Iris pigment epithelial cell (primary cell): Measurements from ENCODE around the genes EID2, ZNF780B and LTBP4.

DNA sequence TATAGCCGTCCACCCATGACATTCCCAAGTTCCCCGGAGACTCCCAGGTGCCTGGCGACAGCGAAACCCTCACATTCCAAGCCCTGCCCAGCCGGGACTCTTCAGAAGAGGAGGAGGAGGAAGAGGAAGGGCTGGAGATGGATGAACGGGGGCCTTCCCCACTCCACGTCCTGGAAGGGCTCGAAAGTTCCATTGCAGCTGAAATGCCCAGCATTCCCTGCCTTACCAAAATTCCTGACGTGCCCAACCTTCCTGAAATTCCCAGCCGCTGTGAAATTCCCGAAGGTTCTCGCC, 10.2 kb downstream of the PLEKHG2 start:
- RRBS, result 90% methylated on average over 4 of the region's 12 CpGs

DNA sequence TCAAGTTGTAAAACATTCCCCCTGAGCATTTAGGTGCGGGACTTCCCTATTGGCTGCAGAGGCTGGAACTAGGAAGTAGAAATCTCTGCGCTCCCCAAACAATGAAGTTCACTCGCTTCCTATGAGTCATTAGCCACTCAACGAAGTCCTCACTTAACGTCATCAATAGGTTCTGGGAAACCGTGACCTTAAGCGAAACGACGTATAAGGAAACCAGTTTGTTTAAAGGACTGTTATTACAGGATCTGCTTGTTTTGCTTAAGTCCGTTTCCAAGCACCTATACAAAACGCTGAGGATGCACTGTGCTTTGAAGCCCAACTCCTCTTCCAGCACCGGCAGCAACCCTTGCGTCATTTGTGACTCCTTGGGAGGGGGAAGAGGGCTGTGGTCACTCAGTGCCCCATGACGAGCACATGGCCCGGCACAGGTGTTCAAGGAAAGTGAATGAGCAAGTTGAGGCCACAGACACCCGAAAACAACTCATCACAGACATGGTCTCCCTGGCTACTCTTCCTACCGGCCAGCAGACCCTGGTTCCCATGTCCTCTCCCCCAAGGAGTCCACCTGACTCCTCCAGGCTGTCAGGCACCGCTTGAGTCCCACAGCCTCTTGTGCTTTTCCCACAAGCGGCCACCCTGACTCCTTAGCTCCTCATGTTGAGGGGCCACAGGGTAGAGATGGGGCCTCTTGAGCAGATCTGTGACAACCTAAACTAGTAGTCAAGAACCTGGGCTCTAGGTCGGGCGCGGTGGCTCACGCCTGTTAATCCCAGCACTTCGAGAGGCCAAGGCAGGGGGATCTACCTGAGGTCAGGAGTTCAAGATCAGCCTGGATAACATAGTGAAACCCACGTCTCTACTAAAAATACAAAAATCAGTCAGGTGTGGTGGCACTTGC, 4.8 kb downstream of the RPS16 start:
- RRBS, result 11% methylated on average over 5 of the region's 25 CpGs

GRCh38 chr19:39448074-39448348, 2.6 kb downstream of the SUPT5H start:
- RRBS, result no CpG with 5 or more reads among the region's 2 CpGs

DNA sequence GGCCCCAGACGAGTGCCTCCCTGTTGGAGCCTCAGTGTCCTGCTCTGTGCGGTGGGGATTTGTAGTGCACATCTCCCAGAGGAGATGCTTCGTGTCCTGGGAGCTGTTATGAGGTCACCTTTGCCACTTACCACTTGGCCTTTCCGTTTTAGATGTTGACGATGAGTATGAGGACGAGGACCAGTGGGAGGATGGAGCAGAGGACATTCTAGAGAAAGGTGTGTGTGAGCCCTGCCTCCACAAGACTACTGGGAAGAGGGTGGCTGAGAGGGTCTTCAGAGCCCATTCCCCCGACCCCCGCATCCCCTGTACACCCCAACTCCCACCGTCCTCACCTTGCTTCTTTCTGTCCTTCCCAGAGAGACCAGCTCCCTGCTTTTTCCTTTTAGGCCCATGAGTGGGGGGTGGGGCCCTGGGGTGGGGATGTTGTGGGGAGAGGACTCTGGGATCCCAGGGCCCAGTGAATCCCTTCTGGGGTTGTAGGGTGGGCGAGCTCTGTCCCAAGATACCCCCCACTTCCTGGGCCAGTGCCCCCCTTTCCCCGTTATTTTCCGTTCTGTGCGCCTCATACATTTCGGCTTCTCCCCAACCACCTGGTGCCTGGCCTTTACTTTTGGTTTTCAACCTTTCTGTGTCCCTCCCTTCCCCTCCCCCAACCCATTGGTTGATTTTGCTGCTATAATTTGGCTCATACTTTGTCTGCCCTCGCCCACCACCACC, 12.3 kb downstream of the SUPT5H start:
- RRBS, result no CpG with 5 or more reads among the region's 15 CpGs

DNA sequence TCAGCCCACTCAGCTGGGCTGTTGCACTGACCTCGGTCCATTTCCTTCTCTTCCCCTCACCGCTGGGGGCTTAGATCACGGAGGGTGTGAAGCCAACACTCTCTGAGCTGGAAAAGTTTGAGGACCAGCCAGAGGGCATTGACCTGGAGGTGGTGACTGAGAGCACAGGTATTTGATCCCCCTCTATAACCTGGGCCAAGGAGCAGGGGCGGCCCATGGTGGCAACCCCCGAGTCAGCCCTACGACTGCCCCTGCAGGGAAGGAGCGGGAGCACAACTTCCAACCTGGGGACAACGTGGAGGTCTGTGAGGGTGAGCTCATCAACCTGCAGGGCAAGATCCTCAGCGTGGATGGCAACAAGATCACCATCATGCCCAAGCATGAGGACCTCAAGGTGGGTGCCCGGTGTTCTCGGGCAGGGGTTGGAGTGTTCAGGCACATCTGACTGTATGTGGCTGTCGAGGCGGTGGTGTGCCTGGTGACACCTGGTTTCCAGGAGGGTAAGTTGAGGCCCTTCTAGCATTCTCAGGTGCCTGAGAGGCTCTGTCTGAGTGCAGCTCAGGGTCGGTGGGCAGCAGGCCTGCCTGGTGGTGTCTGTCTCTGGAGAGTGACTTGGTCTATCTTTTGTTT, 11.5 kb upstream of the TIMM50 start:
- RRBS, result no CpG with 5 or more reads among the region's 14 CpGs

- RRBS, result 2% methylated on average over 40 of the region's 71 CpGs
Observed at GRCh38 chr19:39539779-39540523, at the start of gene EID2. TSS of gene EID2 (minus strand) at chr19:39540161.

DNA sequence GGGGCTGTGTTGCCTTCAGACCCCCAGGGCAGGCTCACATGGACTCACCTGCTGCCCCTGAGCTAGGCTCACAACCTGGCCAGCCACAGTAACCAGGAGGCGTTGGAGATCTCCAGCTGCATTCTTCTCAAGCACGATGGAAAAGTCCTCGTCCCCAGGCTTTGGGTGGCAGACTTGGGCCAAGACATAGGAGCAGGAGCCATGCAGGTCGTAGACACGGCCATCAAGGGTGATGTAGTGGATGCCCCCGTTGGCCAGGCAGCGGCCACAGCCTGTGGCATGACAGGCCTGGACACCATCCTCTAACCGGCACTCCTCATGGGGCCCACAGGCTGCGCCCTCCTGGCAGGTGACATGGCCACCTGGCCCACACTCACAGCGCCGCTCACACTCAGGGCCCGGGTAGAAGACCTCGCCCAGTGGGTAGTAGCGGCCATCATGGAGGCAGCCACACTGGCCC, 27.0 kb upstream of the FBL start:
- RRBS, result 92% methylated on average over 5 of the region's 14 CpGs

DNA sequence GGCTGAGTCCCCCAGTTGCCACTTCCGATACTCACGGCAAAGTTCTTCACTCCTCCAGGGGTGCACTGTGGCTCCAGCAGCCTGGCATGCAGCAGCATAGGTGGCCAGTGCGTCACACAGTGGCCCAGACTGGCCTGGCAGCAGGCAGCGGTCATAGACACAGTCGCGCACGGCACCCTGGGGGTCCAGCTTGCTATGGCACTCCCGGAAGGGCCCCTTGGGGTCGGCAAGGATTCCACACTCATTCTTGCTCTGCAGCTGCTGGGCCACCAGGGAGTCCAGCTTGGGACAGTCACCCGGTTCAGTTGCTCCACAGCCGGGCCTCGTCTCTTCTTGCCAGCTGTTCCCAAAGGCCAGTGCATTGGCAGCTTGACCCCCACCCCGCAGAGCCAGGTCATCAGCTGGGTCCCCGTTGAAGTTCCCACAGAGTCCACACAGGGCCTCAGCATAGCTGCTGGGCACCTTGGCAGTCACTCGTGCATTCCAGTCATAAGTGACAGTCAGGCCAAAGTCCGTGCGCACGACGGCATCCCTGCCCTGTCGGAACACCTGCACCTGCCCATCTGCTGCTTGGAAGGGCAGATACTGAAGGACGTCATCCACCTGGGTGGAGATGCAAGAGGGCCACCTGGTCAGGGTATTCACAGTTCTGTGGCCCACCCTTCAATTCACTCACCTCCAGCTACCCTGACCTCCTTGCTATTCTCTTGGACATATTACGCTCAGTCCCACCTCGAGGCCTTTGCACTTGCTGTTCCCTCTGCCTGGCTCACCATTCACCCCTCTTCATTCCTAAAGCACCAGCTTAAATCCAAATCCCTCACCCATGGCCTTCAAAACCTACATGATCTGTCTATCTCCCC, 57.1 kb upstream of the PSMC4 start:
- RRBS, result 79% methylated on average over 3 of the region's 23 CpGs

DNA sequence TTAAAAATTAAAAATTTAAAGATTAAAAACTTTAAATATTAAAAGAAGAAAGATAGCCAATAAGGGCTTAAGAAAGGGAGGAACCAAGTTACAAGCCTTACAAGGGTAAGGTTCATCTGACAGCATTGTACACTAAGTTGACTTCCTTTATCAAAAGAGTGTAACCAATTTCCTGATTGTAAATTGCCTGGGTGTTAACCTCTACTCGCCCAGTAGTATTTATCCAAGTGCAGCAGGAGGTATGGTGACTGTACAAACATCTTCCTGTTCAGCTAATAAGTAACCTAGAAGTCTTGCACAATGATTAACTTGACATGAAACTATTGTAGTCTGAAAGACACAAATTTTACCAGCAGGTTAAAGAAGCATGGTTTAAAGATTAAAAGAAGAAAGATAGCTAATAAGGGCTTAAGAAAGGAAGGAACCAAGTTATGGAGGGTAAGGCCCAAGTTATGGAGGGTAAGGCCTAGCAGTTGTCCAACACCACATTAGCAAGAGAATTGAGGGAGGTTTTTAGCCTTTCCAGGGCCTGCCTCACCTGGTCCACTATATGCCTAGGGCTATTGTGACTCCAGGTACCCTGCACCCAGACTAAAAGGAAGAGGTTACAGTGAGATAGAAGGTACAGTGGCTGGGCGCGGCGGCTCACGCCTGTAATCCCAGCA, 26.8 kb upstream of the PSMC4 start:
- RRBS, result no CpG with 5 or more reads among the region's 5 CpGs

GRCh38 chr19:40046587-40047075, 9.4 kb downstream of the ZNF780B start:
- RRBS, result no CpG with 5 or more reads among the region's 2 CpGs

- RRBS, result 3% methylated on average over 12 of the region's 55 CpGs
Observed at GRCh38 chr19:40055483-40056645, at the start of gene ZNF780B. TSS of gene ZNF780B (minus strand) at chr19:40056231.

DNA sequence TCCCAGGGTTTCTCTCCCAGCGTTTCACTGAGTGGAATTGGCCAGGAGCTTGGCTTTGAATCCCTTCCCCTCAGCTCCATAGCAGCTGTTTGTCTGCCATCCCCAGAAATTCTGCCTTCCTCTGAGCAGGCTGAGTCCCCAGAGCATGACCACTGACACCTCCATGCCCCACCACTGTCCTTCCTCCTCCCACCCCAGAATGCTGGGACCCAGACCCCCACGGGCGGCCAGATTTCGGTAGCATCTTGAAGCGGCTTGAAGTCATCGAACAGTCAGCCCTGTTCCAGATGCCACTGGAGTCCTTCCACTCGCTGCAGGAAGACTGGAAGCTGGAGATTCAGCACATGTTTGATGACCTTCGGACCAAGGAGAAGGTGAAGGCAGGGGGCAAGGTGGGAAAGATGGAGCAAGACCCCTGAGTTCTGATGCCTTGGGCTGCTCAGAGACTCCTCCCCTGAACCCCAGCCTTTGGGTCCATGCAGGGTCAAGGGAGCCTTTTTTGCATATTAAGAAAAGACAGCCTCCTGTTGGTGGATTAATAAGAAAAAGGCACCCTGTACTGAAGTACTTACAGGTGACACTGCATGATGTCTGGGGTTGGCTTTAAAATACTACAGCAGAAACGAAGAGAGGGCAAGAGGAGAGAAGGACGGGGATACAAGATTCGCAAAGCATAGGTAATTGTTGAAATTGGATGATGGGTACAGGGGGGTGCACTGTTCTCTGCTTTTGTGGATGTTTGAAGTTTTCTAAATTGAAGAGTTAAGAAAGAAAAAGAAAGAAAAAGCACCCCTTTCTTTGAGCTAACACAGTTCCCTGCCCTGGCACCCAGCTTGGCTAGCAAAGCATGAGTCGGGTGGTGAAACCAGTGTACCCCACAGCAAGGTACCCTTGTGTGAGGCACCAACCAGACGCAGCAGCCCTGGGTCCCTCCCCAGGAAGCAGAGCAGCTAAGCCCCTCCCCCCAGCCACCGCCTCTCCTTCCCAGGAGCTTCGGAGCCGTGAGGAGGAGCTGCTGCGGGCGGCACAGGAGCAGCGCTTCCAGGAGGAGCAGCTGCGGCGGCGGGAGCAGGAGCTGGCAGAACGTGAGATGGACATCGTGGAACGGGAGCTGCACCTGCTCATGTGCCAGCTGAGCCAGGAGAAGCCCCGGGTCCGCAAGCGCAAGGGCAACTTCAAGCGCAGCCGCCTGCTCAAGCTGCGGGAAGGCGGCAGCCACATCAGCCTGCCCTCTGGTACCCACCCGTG, 12.8 kb downstream of the TTC9B start:
- RRBS, result no CpG with 5 or more reads among the region's 33 CpGs

- RRBS, result no CpG with 5 or more reads among the region's 20 CpGs
Observed at GRCh38 chr19:40249424-40250233, 23.1 kb upstream of the CCNP start.

DNA sequence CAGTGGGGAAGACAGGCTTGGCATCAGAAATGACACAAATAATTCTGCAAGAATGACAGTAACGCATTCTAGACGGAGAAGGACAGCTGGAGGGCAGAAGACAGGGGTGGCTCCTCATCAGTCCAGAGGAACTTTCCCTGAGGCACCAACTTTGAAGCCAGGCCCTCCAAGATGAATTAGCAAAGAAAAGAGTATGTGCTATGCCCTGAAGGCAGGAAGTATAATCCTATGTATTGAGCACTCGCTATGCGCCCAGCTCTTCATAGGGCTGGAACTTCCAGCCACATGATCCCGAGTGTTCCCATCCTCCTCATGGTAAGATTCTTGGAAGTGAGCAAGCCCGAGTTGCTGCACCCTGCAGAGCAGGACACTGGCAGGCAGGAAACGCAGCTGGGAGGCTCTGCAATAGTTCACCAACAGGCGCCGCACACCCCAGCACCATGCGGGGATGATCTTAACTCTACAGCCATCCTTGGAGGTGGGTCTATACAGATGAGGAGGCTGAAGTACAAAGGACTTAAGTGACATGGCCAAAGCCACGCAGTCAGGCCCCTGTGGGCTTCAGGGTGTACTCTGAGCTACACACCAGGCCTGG, 25.3 kb downstream of the C19orf47 start:
- RRBS, result no CpG with 5 or more reads among the region's 11 CpGs

- RRBS, result no CpG with 5 or more reads among the region's 23 CpGs
Observed at GRCh38 chr19:40347525-40348234, 517 bp downstream of the C19orf47 start.

GRCh38 chr19:40567459-40567798, 9.2 kb upstream of the SHKBP1 start:
- RRBS, result no CpG with 5 or more reads among the region's 16 CpGs

GRCh38 chr19:40567799-40568487, 8.7 kb upstream of the SHKBP1 start:
- RRBS, result 2% methylated on average over 18 of the region's 67 CpGs

DNA sequence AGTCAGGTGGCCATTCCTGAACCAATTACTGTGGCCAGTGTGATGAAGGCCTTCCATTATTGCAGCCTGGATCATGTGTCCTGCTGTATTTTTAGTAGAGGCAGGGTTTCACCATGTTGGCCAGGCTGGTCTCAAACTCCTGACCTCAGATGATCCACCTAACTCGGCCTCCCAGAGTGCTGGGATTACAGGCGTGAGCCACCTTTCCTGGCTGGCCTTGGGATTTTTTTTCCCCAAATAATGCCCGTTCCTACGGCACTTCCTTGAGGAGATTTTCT, 8.9 kb upstream of the LTBP4 start:
- RRBS, result no CpG with 5 or more reads among the region's 4 CpGs

DNA sequence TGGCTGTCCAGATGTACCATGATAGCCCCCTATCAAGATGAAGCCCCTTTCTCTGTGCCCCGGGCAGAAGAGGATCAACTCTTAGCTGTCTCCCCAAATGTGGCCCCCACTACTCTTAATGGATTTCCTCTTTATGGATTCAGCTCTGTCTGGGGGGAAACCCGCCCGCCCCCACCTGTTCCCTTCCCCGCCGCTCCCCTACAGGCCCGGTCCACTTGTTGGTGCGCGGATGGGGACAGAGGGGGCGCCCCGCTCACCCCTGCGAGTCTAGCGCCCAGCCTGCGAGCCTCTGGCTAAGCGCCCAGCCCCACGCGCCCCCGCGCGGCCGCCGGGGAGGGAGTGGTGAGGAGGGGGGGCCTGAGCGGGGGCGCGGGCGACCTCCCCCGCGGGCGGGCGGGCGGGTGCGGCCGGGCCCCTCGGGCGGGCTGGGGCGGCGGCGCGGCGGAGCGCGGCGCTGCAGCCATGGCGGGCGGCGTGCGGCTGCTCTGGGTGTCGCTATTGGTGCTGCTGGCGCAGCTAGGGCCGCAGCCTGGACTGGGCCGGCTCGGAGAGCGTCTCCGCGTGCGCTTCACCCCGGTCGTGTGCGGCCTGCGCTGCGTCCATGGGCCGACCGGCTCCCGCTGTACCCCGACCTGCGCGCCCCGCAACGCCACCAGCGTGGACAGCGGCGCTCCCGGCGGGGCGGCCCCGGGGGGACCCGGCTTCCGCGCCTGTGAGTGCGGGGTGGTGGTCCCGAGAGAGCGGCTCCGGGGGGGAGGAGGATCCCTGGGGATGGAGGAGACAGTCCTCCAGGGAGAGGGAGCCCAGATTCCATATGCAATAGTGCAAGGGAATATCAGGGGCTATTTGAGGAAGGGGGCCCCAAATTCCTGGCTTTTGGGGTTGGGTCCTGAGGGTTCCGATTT, at the start of gene LTBP4:
LTBP4 (plus strand) TSS at position 444 of the 905 bp plus-strand sequence.
- RRBS, result 3% methylated on average over 32 of the region's 83 CpGs

DNA sequence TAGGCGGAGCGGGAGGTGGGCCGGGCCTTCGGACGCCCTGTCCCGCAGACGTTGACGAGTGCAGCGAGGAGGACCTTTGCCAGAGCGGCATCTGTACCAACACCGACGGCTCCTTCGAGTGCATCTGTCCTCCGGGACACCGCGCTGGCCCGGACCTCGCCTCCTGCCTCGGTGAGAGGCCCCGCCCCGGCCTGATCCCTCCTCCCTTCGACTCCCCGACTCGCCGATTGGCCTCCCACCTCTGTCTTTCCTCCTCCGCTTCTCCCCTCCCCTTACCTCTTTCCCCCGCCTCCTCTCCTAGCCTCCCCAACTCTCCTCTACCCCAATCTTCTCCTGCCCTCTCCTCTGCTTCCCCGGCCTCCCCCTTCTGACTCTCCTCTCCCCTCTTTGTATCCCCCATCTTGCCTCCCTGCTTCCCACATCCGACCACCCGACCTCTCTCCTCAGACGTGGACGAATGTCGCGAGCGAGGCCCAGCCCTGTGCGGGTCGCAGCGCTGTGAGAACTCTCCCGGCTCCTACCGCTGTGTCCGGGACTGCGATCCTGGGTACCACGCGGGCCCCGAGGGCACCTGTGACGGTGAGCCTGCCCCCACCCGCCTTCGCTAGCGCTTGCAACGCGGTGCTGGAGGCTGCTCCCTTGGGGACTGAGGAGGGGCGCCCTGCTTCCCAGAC, 12.8 kb downstream of the LTBP4 start:
- RRBS, result 3% methylated on average over 15 of the region's 52 CpGs